ENCODE measurements around the gene RNF144A.

- RRBS = no CpG with 5 or more reads among the region's 10 CpGs
Measured at GRCh38 chr2:3470774-3471239, 48.5 kb downstream of the ADI1 start.

DNA sequence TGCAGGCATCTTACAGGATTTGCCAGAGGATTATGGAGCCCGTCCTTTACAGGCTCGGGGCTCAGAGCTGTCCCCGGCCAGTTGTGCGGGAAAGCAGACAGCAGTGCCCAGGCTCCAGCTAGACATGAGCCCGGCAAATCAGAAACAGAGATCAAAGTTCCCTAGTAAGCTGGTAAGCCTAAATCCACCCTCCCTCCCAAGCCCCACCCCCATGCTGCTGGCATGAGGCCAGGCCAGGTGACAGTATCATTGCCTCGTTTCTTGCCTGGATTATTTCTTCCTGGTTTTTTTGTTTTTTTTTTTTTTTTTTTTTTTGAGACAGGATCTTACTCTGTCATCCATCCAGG, 38.7 kb downstream of the ADI1 start:
- RRBS = 97% methylated on average over 3 of the region's 6 CpGs

DNA sequence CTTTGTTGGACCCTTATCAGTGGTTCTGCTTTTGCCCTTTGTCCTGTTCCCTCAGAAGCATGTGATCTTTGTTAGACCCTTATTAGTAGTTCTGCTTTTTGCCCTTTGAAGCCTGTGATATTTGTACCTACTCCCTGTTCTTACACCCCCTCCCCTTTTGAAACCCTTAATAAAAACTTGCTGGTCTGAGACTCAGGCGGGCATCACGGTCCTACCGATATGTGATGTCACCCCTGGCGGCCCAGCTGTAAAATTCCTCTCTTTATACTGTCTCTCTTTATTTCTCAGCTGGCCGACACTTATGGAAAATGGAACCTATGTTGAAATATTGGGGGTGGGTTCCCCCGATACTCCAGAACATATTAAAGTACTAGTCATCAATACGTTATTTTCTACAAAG, 3.8 kb downstream of the ADI1 start:
- RRBS = no CpG with 5 or more reads among the region's 7 CpGs

DNA sequence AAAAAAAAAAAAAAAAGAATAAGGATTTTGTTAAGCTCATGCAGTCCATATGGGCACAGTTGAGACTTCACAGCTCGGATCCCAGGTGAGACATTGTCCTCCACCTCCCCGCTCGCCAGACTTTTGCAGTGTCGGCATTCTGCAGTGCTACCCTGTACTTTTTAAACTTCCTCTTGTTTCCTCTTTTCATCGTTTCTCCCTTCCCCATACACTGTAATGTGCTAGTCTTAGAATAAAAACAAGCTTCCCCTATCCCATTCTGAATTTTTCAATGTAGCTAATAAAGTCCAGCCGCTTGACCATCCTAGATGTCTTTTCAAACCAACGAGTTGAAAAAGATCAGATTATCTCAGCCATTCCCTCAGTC, 524 bp upstream of the ADI1 start:
- RRBS = no CpG with 5 or more reads among the region's 7 CpGs

- RRBS = no CpG with 5 or more reads among the region's 8 CpGs
Measured at GRCh38 chr2:3901985-3902602, 198.7 kb downstream of the DCDC2C start.

DNA sequence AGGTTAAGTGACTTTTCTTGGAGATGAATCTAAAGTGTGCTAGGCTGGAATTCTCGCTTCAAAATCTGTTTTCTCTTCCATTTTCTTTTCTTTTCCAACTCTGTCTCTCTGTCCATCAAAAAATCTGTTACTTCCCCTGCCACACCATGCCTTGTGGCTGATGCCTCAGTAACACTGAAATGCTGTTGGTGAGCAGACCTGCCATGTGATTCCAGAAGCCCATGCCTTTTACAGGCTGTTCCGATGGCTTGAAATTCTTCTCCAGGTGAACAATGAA, 633.2 kb upstream of the SOX11 start:
- RRBS = no CpG with 5 or more reads among the region's 2 CpGs

DNA sequence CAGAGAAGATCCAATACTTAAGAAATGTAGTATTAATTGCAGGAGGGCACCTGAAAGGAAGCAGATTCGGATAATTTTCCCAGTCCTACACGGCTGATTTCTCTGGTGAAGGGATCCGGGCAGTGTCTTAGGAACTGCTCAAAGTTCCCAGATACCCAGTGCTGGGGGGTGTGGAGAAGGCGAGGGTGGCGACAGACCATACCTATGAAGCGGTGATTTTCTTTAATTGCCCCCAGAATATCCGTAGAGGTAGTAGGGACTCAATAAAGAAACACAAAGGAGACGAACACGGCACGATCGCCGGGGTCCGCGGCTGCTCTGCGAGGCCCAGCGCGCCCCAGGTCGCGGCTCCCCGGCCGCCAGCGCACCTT, 1.4 kb upstream of the SOX11 start:
- RRBS = 12% methylated on average over 9 of the region's 22 CpGs

DNA sequence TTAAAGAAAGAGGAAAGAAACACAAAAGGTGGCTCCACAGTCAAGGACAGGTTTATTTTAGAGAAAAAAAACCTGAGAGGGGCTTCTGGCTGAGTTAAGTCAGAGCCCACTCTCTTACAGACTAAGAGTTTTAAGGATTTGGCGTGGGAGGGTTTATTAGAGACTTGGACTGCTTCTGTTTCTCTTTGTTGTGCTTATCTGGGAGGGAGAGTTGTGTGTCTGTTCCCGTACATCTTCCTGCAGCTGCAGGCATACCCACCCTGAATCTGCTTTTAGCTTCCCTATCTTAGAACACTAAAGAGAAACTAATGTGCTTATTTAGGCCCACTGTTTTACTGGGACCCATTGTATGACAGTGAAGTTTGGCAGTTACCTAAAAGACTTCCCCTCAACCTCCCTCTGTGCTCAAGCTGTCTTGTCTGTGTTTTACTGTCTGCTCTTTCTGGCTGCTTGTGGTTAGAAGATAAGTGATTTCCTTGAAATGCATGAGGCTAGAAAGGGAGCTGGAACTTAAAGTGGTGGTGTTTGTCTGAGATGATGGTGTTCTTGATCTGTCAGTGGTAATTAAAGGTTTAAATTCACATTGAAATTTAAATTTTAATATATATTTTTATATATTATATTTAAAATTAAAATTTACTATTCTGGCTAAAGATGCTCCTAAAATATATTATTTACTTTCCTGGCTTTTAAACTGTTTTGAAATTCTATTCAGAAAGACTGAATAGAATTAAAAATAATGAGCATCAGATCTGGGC, 2.8 kb downstream of the RSAD2 start:
- RRBS = no CpG with 5 or more reads among the region's 2 CpGs

DNA sequence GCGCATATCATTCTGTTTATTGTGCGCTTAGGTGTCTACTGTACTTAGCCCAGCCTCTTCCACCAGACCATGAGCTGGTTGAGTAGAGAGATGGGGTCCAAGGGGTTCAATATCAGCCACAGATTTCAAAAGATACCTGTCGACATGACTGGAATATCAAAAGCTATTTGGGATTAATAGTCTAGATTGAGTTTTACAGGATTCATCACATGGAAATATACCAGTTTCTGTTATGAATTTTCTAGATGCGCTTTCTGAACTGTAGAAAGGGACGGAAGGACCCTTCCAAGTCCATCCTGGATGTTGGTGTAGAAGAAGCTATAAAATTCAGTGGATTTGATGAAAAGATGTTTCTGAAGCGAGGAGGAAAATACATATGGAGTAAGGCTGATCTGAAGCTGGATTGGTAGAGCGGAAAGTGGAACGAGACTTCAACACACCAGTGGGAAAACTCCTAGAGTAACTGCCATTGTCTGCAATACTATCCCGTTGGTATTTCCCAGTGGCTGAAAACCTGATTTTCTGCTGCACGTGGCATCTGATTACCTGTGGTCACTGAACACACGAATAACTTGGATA, 18.0 kb downstream of the RSAD2 start:
- RRBS = no CpG with 5 or more reads among the region's 11 CpGs

DNA sequence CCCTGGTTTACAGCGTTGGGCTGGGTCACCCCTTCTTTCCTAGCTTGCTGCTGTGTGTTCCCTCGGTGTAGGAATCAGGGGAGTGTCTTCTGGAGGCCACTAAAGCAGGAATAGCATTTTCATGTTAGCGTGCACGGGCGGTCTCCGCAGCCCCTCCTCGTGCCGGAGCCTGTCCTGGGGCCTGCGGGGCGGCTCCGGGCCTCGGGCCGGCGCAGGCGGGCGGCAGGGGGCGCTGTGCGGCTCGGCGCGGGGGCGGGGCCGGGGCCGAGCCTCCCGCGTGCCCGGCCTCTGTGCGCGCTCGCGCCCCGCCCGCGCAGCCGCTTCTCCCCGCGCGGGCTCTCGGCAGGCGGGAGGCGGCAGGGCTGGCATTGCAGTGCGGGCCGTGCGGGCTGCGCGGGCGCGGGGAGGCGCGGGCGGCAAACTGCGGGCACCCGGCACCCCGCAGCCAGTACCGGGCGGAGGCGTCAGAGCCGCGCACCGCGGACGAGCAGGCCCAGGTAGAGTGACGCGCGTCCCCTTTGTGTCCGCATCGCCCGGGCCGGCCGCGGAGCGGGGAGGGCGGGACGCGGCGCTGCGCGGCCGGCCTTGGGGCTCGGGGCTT, at the start of gene RNF144A:
RNF144A (plus strand) TSS at position 287 of the 601 bp plus-strand sequence.
- RRBS = 1% methylated on average over 34 of the region's 80 CpGs

DNA sequence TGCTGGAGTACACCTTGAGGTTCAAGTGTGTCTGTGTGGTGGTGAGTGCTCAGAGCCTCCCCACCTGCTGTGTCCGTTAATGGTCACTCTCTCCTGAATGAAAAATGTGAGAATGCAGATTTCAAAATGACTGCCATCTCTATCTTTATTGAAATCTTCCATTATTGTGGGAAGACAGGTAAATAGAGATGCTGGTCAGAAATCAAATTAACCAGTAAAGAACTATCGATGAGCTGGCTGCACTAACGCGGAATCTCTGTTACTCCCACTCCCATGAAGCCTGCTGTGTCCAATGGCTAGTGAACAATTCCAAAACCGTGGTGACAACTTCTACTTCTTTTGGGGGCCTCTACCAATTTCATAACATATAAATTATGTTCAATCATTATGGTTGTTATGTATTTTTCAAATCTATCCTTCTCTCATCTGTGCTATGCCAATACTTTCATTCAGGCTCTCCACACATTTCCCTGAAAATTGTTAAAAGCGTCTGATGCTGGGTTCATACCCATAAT, 646.7 kb downstream of the RNF144A start:
- RRBS = no CpG with 5 or more reads among the region's 6 CpGs

DNA sequence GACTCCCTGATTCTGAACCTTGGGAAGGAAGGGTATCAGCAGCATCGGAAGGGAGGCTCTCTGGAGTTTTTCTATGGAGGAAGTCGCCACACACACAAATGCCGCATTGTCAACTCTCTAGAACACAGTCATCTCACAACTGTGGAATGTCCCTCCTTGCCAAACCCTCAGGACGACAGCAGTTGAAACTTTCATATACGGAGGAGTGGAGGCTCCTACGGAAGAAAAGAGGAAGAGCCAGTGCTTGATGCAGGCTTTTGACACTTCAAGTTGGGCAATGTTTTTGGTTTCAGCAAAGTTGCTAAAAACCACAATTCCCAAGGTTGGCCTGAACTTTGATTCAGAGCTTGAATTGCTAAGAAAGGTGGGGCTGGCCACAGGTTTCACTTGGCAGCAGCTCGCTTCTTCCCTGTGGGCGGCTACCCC, 856.1 kb downstream of the RNF144A start:
- RRBS = no CpG with 5 or more reads among the region's 8 CpGs

DNA sequence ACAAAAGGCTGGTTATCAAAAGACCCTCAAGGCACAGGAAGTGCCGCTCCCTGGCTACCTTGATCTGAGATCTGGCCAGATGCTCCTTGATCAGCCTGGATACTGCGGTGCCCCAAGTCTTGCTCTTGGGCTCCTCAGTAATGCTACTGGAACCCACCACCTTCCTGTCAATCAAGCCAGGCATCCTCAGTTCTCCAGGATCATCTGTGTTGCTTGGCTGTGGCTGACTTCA, 703.5 kb upstream of the ID2 start:
- RRBS = no CpG with 5 or more reads among the region's 2 CpGs

GRCh38 chr2:8058801-8059101, 623.1 kb upstream of the ID2 start:
- RRBS = no CpG with 5 or more reads among the region's 2 CpGs

GRCh38 chr2:8219900-8220580, 461.8 kb upstream of the ID2 start:
- RRBS = 95% methylated on average over 1 of the region's 21 CpGs

DNA sequence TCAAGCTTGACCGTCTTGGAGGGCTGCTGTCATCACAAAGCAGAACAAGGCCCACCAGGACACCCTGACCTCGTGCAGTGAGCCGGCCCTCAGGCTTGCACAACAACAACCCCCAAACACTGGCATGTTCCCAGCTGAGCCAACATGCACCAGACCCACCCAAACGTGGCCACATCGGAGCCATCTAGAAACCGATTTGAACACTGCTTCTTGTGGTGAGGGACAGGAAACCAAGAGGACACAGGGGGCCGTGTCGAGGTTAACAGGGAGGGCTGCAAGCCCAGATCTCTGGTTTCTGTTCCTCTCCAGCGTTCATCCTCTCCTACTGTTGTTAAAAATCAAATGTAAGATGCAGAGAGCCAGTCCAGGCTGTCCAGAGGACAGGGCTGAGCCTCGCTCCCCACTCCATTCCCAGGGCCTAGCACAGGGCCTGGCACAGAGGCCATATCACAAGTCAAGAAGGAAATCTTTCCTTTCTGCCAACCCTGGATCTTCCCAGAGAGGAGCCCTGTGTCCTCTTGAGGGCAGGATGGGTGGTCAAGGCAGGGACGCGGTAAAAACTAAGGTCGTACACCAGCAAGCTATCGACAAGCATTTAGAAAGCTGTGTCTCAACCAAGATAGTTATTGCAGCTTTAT, 378.3 kb upstream of the ID2 start:
- RRBS = no CpG with 5 or more reads among the region's 14 CpGs

GRCh38 chr2:8457649-8458194, 224.1 kb upstream of the ID2 start:
- RRBS = 24% methylated on average over 4 of the region's 18 CpGs

- RRBS = no CpG with 5 or more reads among the region's 5 CpGs
Measured at GRCh38 chr2:8491342-8491615, 190.6 kb upstream of the ID2 start.

- RRBS = no CpG with 5 or more reads among the region's 6 CpGs
Measured at GRCh38 chr2:8496434-8497073, 185.3 kb upstream of the ID2 start.

GRCh38 chr2:8573026-8574232, 108.4 kb upstream of the ID2 start:
- RRBS = 93% methylated on average over 2 of the region's 39 CpGs

Data from mononuclear cell (primary cell).